Melanocyte of skin (primary cell): Measurements from ENCODE around the gene PKDREJ.

- CAGE, long polyA plus RNA, 2 experiments = no peak in any of the 2 experiments
These were observed 50.4 kb upstream of the WNT7B start for GRCh38 chr22:46027063-46028065.

DNA sequence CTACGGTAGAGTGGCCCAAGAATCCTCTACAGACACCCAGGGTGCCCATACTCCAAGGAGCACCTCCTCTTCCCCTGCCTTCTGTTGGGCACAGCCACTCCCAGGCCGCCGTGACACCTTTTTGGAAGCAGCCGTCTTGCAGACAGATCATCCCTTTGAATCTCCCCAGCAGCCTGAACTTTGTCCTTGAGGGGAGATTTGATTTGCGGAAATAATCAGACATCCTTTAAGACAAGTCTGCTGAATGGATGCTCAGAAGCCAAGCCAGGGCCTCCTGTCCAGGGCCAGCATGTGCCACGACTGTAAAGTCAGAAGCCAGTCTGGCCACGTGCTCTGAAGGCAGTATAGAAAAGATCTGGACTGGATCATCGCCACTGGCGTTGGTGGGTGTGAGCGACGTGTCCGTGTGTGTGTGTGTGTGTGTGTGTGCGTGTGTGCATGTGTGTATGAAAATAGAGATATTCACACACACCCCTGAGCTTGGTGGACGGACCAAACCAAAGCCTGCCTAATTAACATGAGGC is 61.6 kb upstream of the WNT7B start:
- CAGE, long polyA plus RNA, 2 experiments = no peak in any of the 2 experiments

GRCh38 chr22:46054002-46054737 is 77.2 kb upstream of the WNT7B start:
- CAGE, long polyA plus RNA, 2 experiments = no peak in any of the 2 experiments

DNA sequence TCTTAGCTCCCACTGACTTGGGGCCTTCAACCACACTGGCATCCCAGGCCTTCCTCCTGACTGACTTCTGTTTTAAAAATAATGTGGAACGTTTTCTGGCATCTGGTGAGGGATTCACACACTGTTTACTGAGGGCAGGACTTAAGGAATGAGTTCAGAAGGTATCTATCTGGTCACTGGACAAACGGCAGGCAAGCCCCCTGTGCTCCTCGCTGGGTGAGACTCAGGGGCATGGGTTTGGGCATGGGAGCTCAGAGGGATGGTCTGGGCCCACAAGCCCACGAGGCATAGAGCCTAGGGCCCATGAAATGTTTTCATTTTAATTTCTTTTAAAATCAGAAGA is 77.7 kb upstream of the WNT7B start:
- CAGE, long polyA plus RNA, 2 experiments = no peak in any of the 2 experiments

GRCh38 chr22:46057730-46058561 is 81.0 kb upstream of the WNT7B start:
- CAGE, long polyA plus RNA, 2 experiments = no peak in any of the 2 experiments

- CAGE, long polyA plus RNA, 2 experiments = no peak in any of the 2 experiments
These were observed 81.5 kb upstream of the PPARA start for GRCh38 chr22:46068572-46069507.

- CAGE, long polyA plus RNA, 2 experiments = no peak in any of the 2 experiments
These were observed 56.0 kb upstream of the PPARA start for GRCh38 chr22:46094304-46094739.

DNA sequence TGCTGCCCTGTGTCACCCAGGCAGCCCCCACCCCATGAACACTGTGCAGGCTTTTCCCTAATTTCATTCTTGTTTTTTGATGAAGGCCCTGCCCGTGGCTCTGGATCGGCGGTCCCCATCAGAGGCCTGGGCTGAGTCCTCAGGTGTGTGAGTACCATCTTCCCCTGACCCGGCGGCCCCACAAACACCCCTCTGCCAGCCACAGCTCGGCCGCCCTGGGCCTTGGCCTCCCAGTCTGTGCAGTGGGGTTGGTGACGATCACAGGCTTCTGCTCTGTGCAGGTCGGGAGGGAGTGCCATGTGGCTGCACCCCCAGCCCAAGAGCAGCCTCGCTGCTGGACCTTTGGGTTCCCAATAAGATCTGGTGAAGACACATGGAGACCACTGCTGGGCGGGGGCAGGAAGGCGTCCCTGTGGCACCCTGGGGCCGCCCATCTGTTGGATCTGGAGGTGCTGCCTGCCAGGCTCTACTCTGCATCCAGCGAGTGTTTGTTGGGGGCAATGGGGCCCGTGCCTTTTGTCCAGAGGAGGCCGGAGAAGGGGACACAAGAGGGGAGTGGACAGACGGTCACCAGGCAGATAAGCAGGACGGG is 47.1 kb upstream of the PPARA start:
- CAGE, long polyA plus RNA, 2 experiments = no peak in any of the 2 experiments

GRCh38 chr22:46104051-46105208 is 45.9 kb upstream of the PPARA start:
- CAGE, long polyA plus RNA, 2 experiments = no peak in any of the 2 experiments

GRCh38 chr22:46115030-46116218 is 34.9 kb upstream of the PPARA start:
- CAGE, long polyA plus RNA, 2 experiments = no peak in any of the 2 experiments

DNA sequence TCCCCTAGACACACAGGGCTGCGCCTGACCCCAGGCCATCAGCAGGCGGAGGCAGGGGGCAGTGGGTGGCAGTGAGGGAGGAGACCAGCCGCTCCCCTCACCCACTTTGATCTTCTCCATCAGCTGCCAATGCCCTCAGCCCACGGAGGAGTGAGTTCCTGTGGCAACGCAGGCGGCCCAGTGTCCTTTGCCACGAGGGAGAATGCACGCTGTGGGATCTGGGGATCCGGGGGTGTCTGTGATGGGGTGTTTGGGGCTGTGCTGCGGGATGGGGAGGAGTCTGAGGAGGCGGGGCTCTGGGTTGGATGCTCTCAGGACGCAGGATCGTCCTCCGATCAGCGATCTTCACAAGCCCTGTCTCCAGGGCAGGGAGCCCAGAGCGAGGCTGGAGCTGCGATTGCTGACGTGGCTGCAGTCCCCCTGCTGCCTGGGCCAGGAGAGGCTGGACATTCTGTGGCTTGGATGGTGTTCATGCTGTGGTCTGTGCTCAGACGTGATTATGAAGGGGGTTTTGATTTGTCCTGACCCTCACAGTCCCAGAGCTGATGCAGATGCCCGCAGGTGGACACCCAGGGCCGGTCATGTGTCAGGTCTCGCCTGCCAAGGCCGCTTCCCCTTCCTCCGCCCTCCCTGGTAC is 30.3 kb upstream of the PPARA start:
- CAGE, long polyA plus RNA, 2 experiments = no peak in any of the 2 experiments

- CAGE, long polyA plus RNA, 2 experiments = no peak in any of the 2 experiments
These were observed 20.8 kb upstream of the PPARA start for GRCh38 chr22:46129135-46130288.

- CAGE, long polyA plus RNA, 2 experiments = no peak in any of the 2 experiments
These were observed 10.3 kb downstream of the CDPF1 start for GRCh38 chr22:46239347-46240646.

DNA sequence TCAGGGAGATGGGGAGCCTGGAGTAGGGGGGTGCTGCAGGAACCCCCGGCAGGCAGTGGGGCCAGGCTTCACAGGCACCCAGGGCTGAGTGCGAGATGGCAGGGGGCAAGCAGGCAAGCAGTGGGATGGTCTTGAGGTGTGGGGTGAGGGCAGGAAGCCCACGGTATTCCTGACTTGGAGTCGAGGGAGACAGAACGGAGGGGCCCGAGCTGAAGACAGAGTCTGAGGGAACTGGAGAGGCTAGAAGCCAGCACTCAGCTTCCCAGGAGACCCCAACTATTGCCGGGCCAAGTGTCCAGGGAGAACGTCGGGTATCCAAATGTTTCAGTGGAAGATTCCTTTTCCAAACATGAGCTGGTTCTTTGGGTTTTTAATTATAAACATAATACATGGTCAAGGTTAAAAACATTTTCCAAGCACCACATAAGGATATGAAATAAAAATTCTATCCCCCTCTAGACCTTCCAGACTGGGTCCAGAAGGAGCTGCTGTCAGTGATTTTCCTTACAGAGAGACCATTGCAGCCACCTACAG is 5.9 kb downstream of the CDPF1 start:
- CAGE, long polyA plus RNA, 2 experiments = no peak in any of the 2 experiments

DNA sequence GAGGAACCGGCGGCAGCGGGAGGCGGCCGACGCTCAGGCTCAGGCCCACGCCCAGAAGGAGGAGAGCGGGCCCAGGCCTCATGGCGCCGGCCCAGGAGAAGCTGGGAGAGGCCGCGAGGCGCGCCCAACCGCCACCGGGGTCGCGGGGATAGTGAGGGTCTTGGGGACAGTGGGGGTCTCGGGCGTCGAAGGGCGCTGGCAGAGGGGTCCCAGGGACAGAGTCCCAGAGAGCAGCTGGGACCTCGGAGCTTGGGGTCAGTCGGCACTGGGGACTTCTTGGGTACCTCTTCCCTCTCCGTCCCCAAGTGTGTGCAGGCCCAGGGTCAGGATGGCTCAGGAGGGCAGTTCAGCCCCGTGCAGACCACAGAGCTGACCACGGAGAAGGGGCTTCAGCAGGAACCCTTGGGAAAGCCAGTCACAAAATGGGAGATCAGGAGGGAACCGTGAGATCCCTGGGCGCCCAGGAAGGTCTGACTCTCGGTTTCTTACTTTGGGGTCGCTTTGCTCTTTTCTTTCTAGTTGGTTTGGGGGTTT is at the start of gene PKDREJ:
Gene PKDREJ, minus strand, starts transcription at position 103 of the 534 bp plus-strand sequence.
- CAGE, long polyA plus RNA, 2 experiments = no peak in any of the 2 experiments

DNA sequence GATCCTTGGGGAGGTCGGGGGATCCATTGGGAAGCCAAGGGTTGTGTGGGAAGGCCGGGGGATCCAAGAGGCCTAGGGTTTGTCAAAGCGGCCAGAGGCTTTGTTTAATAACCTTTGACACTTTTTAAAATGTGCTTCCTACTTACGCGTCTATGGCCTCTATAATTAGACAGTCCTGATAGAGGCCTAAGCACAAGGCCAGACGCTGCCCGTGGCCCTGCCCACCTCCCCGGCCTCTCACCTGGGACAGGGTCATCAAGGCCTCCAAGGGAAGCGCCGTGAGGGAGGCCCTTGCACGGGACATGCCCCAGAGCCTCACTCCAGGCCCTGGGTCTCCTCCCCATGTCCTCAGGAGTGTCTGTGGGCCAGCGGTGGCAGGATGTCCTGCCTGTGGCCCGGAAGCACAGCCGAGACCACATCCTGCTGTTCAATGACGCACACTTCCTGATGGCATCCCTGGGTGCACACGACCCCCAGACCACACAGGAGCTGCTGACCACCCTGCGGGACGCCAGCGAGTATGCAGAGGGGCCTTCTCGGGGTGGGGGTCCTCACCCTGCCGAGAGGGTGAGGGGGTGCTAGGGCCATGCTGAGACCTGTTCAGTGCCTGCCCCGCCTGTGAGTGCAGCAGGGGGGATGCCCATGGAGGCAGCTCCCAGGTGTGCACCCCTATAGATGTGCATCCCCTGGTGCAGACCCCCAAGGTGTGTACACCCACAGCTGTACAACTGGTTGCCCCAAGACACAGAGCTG is 8.4 kb upstream of the GTSE1 start:
- CAGE, long polyA plus RNA, 2 experiments = no peak in any of the 2 experiments

- CAGE, long polyA plus RNA, 2 experiments = no peak in any of the 2 experiments
These were observed 3.0 kb upstream of the GTSE1 start for GRCh38 chr22:46293404-46294236.

DNA sequence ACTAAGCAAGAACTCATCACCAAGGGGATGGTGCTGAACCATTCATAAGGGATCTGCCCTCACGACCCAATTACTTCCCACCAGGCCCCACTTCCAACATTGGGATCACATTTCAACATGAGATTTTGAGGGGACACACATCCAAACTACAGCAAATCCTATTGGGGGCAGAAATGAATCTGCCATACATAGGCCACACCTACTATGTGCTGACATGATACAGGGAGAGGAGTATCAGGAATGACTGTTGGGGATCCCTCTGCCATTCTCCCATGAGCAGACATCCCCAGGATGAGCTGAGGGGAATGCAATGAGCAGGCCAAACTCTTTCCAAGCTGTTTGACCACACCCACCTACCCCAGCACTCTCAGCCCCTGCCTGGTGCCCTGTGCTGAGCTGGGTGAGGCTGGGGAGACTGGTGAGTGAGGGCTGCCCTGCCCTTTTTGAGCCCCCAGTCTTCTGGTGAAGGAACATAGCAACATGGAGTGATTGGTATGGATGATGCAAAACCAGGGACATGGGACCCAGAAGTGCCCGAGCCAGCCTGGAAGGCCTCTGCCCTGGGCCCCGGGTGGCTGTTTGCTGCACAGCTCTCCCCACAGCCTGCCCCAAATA is 1.2 kb upstream of the GTSE1 start:
- CAGE, long polyA plus RNA, 2 experiments = no peak in any of the 2 experiments

- CAGE, long polyA plus RNA, 2 experiments = no peak in any of the 2 experiments
These were observed 37.7 kb downstream of the TRMU start for GRCh38 chr22:46373139-46373627.

- CAGE, long polyA plus RNA, 2 experiments = no peak in any of the 2 experiments
These were observed 38.8 kb downstream of the TRMU start for GRCh38 chr22:46373948-46375067.